SK-MEL-5 (cell line): Measurements from ENCODE around the genes XKRX, ARL13A, TIMM8A, HNRNPH2, GPRASP2 and PLP1.

RAMPAGE:
- cytosol, long total RNA = no peak
- long total RNA = no peak
- nucleus, long total RNA = no peak
Observed at GRCh38 chrX:100644974-100645521, 1.0 kb downstream of the SRPX2 start.

DNA sequence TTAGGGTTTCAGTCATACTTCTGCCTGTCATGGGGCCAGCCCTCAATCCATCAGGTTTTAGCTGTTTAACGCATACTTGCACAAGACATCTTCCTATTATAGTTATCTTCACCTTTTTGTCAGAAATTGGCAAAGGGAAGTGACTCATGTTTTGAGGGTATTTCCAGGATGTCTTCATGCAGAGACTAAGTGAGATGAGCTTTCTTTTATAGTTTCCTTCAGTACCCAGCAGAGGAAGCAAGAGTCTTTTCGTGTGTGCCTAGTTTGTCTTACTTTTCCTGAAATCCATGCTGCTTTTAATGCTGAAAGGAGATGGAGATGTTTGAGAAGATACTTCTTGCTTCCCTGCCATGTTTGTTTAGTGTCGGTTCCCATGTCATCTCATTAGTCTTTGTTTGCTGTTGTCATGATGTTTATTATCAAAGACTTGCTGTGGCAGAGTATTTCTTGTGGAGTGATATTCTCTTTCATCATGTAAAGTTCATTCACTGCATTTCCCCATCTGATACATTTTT lies 9.6 kb downstream of the CSTF2 start:
RAMPAGE:
- cytosol, long total RNA = no peak
- long total RNA = no peak
- nucleus, long total RNA = no peak

DNA sequence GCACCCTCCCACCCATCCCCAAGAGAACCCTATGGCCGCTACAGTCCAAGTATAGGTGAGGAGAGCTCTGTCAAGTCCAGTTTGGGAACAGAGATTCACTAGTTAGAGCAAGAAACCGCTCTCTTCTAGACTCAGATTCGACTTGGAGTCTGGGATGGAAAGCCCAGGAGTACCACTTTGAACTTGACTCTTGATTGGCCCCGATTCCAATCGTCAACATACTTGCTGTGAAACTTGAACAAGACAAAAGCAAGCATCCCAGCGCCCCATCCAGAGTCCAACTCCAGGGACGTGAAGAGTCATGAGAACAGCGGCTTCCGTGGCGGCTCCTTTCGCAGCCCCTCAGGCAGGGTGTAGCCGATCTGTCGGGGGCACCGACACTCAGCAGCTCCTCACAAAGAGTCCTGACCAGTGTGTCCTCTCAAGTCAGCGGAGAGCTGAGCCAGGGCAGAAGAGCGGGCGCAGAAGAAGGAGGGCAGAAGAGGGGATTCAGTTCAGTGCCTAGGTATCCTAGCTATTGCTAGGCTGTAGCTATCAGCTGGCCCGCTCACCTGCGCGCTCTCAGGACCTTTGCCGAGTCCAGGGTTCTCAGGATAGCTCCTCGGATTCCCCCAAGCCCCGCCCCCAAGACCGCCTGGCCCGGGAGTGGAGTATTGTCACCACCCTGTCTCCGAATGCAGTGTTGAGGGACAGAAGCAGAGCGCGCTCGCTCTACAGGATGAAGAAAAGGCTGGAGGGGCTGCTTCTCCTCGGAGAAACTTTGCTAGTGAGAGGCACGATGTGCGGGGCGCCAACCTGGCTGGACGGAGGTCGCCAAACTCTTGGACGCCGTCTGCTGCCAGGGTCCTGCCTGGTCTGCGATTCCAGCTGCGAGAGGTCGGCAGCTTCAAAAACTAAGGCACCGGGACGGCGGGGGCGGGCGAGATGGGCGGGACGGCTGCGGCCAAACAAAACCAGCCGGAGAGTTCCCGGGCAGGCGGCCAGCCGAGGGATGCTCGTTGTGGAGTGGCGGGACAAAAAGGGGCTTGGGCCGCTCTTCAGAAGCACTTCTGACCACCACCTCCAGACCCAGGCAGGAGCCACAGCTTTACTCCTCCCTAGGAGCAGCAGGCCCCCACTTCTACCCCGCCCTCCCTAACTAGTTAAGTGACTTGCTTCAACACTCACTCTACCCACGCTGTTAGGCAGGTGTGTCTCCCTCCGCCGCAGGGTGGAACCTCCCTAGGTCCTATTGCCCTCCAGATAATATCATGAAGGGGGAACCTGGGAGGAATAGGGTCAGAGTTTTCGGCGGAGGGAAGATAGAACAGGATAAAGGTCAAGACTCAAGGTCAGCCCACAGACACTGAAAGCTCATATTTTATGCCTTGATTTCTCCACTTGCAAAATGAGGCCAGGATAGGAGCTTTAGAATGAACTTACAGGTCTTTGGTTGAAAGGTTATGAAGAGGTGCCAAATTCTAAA lies at the start of gene XKRX:
Gene XKRX (minus strand): TSS at position 573 of the 1,465 bp plus-strand sequence.
RAMPAGE:
- cytosol, long total RNA = no peak
- long total RNA = no peak
- nucleus, long total RNA = no peak

DNA sequence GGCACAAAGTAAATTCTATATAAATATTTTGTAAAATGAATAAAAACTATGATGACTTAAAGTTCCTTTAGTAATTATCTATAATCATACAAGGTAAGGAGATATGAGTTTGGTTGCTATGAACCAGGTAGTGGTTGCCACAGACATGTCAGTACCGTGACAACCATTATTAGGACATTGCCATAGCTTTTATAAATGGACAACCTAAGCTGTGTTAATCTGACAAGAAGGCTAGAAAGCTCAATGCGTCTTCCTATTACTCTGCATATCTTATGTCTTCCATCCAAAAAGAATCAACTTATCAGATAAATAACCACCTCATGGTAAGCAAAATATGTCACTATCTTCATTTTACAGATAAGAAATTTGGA lies at the start of gene ARL13A:
Gene ARL13A (plus strand): TSS at position 222 of the 371 bp plus-strand sequence.
RAMPAGE:
- cytosol, long total RNA = no peak
- long total RNA = no peak
- nucleus, long total RNA = no peak

DNA sequence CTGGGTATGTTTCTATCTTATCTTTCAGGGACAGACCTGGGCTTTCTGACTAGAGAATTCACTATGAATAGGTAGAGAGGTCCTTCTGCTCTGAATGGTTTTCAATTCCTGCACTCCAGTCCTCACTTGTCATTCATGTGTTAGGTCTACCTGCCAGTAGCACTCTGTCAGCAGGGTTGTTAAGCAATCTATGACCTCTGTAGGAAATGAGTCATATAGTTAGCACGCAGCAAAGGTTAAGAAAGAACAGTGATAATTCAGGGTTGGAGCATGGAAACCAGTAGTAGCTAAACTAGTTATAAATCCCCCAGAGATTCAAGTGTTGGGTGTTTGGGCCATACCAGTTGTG lies 24.9 kb downstream of the ARL13A start:
RAMPAGE:
- cytosol, long total RNA = no peak
- long total RNA = no peak
- nucleus, long total RNA = no peak

GRCh38 chrX:101348279-101349297 lies at the start of gene TIMM8A:
TIMM8A (minus strand) TSS chrX:101348742.
RAMPAGE:
- cytosol, long total RNA = start-site peak on the minus strand at chrX:101348687-101348743, 912 and 825 reads in 2 replicates
- long total RNA = start-site peak on the minus strand at chrX:101348688-101348732, 172 and 175 reads in 2 replicates
- nucleus, long total RNA = no peak

RAMPAGE:
- cytosol, long total RNA = start-site peak on the plus strand at chrX:101408204-101408261, 478 and 579 reads in 2 replicates
- long total RNA = no peak
- nucleus, long total RNA = start-site peak on the plus strand at chrX:101408199-101408239, 142 and 25 reads in 2 replicates
Observed at GRCh38 chrX:101408076-101409194, at the start of gene HNRNPH2. HNRNPH2 (plus strand) TSS chrX:101408222.

DNA sequence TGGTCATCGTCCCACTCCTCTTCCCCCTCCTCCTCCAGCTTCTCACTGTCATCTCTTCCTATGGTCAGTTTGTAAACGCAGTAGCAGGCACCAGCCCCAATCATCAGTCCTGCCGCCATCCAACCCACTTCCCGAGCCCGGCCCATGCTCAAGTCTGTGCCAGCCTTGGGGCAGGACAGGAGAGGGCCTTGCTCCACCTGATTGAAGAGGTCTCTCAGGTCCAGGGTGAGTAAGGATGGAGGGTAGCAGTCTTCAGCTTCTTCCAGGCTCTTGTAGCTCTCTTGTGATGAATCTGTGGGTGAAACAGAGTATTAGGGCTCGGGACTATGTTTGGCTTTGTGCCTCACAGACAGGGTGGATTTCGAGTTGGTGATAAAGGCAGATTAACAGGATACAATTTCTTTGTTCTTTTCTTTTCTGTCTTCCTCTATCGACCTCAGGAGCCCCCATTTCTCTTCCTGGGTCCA lies 1.3 kb downstream of the ARMCX6 start:
RAMPAGE:
- cytosol, long total RNA = no peak
- long total RNA = no peak
- nucleus, long total RNA = no peak

DNA sequence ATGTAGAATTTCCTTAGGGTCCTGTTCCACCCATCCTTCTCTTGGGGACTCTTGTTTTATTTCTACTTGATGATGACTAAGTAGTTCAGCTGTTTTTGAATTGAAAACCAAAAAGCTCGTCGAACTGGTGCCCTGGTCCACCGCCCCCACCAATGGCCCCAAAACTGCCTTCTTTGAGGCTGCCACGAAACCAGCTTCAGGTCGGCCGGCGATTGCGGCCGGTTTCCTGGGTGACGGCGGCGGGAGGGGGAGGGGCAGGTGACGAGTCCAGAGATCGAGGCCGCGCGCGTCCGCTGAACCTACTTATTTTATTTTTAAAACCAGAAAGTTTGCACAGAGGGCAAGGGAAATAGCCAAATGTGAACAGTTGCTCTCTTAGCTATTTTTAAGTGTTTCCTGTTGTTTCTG lies 120.7 kb upstream of the ARMCX2 start:
RAMPAGE:
- cytosol, long total RNA = no peak
- long total RNA = no peak
- nucleus, long total RNA = no peak

DNA sequence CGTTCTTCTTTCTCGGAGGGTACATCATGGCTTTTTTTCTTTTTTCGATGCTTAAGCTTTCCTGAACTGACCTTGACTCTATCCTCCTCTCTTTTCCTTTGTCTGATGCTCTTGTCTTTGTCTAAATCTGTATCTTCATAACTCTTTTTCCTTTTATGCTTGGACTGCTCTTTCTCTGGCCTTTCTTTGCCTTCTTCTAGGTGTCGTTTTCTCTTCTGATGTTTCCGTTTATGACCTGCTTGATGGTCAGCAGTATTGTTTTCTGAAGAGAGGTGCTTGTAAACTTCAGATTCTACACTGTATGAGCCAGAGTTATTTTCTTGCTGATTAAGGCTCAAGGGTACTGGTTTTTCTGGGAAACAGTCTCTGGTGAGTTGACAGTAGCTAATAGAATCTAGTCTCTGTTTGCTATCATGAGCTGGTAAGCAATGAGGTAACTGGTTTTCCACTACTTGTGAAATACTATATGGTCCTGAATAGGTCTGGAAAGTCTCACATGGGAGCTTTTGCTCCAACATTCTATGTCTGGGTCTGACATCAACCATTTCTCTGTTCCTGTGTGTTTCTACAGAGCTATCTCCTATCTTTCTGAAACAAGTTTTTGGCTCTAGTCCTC lies 48.1 kb downstream of the ZMAT1 start:
RAMPAGE:
- cytosol, long total RNA = no peak
- long total RNA = no peak
- nucleus, long total RNA = no peak

GRCh38 chrX:102711694-102712598 lies at the start of gene GPRASP2:
GPRASP2 (plus strand) TSS chrX:102712448.
RAMPAGE:
- cytosol, long total RNA = no peak
- long total RNA = no peak
- nucleus, long total RNA = no peak

DNA sequence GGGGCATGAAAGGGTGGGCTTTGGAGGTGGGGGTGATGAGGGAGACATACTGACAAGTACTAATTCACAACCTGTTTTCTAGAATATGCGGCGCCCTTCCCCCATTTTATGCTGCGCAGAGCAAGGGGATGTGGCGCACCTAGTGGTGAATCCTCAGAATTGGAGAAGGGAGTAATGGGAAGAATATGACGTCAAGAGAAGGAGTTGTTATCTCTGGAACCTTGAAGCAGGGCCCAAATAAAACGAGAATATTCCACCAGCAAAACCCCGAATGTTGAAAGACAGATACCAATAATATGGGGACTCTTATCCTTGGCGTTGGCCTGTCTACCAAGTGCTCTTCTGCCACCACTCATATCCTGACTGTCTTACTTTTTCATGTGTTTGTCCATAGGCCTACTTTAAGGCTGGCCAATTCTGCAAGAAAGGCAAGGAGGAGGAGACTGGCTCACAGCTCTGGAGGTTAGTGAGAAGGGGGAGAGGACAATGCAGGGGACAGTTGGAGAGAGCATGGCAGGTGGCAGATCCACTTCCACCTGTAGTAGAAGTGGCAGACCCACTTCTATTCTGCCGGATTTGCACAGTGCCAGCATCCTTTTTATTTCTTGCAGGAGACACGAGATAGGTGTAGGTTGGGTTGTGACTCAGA lies 1.3 kb downstream of the GPRASP2 start:
RAMPAGE:
- cytosol, long total RNA = no peak
- long total RNA = no peak
- nucleus, long total RNA = no peak

DNA sequence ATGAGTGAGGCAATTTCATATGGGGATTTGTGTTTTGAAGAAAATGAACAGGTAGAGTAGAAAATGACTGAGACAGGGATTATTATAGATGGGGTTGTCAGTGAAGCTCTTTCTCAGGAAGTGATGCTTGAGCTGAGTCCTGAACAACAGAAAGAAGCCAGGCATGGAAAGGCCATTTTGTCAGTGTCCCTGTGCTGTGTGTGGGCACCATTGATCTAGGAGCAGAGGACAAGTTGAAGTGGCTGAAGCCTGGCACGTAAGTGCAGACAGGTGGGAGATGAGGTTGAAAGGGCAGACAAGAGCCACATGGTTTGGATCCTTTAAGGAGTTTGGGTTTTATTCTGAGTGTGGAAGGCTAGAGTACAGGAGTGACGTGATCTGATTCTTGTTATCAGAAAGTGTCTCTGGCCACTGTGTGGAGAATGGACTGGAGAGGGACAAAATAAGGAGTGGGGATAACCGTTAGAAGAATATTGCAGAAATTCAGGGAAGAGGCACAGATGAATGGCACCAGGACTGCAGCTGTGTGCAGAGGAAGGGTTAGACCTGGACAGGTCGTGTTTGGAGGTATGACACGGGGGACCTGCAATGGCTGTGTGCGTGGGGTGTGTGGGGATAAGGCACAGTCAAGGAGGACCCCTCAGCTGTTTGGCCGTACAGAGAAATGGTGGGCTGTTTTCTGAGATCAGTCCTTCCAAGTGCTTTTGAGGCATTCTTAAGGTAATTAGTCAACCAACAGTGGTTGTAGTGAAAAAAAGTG lies 94.7 kb downstream of the GPRASP3 start:
RAMPAGE:
- cytosol, long total RNA = no peak
- long total RNA = no peak
- nucleus, long total RNA = no peak

RAMPAGE:
- cytosol, long total RNA = no peak
- long total RNA = no peak
- nucleus, long total RNA = no peak
Observed at GRCh38 chrX:103062692-103063450, 1.1 kb downstream of the BEX1 start.

RAMPAGE:
- cytosol, long total RNA = no peak
- long total RNA = no peak
- nucleus, long total RNA = no peak
Observed at GRCh38 chrX:103251988-103252539, 2.9 kb downstream of the TCEAL8 start.

DNA sequence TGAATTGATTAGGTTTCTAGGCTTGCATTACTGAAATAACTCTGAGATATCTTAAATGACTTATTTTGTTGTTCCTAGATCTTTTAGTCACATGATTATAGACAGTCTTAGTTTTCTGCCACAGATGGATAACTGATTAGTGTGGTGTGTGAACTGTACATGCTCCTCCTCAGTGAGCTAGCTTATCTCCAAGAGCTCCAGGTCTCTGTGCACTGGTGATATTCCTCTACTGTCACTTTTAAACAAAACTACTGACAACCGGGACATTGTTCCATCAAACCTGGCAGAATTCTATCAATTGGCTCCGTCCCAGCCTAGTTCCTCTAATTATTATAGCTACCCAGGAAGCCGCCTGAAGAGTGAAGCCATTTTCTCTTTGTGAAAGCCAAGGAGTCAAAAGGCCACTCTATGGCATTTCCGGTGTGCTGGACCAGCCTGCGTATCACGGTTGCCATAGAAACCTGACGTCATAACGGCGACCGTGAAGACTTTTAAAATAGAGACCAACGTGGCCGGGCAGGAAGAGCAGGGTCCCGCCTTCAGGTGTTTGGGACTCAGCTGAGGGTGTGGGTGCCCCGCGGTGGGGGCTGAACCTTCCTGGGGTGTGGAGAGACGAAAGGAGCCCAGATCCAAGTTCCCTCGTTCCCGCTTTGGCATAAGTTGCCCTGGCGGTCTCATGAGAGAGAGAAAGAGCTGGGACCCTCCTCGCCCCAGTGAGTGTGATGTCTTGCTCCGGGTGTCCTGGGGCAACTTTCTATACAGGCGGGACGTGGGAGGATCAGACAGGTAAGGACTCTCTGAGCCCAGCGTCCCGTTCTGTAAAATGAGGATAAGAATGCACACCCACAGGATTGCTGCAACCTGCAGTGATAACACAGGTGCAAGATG lies 28.2 kb downstream of the BEX3 start:
RAMPAGE:
- cytosol, long total RNA = start-site peak on the plus strand centred at position 494 of the sequence, 54 bp wide, 16 and 13 reads in 2 replicates
- long total RNA = no peak
- nucleus, long total RNA = start-site peak on the plus strand centred at position 481 of the sequence, 43 bp wide, 21 and 24 reads in 2 replicates

GRCh38 chrX:103586287-103587339 lies 1.3 kb downstream of the TCEAL4 start:
RAMPAGE:
- cytosol, long total RNA = no peak
- long total RNA = no peak
- nucleus, long total RNA = start-site peak on the minus strand at chrX:103586427-103586478, 22 and 7 reads in 2 replicates

GRCh38 chrX:103685404-103686297 lies 848 bp downstream of the MORF4L2 start:
RAMPAGE:
- cytosol, long total RNA = no peak
- long total RNA = no peak
- nucleus, long total RNA = no peak

DNA sequence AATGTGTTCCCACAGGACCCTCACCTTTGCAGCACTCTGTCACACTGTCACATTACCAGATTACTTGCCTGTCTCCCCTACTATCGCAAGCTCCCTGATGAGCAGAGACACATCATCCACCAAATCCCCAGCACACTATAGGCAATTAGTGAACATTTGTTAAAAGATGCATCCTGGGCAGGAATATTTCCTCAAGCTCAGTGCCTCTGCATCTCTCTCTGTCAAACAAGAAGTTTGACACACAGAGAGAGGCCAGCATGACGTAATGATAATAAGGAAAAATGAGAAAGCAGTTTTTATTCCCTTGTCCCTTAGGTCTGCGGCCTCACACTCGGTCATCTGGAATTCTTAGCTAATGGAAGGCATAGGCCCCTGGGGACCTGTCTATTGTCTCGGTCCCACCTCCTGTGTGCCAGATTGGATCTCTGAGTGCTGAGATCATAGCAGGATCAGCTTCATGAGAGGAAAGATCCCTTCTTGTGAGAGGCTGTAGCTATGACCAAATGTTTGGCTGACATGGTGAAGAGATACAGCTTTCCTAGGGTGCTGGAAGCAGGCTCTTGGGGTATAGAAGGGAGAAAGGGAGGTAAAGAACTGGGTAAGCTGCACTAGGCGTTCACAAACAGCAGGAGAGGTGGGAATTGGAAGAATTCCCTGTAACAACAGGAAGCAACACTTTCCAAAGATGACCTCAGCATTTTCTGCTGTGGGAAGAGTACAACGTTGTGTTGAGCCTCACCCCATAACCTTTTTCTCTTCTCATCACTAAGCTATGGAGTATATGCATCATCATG lies 20.1 kb downstream of the TMEM31 start:
RAMPAGE:
- cytosol, long total RNA = no peak
- long total RNA = no peak
- nucleus, long total RNA = no peak

GRCh38 chrX:103776491-103777197 lies at the start of gene PLP1:
PLP1 (plus strand) TSS chrX:103776840.
RAMPAGE:
- cytosol, long total RNA = start-site peak on the plus strand at chrX:103776836-103776908, 3,569 and 5,270 reads in 2 replicates
- long total RNA = start-site peak on the plus strand at chrX:103776836-103776908, 3,249 and 4,479 reads in 2 replicates
- nucleus, long total RNA = start-site peak on the plus strand at chrX:103776869-103776908, 1,566 and 1,184 reads in 2 replicates